Pulmonary lymph node (tissue), 1 donor: ENCODE measurements around a stretch of chr3.

GRCh38 chr3:186785486-186786112 lies 2.2 kb downstream of the EIF4A2 start:
- PRO-cap: no peak

GRCh38 chr3:186789869-186790807 lies 6.8 kb downstream of the EIF4A2 start:
- PRO-cap: no peak

- PRO-cap: no peak
These were observed 15.7 kb upstream of the ADIPOQ start for GRCh38 chr3:186826558-186827374.

- PRO-cap: no peak
These were observed 41.1 kb downstream of the ST6GAL1 start for GRCh38 chr3:186971224-186972064.

DNA sequence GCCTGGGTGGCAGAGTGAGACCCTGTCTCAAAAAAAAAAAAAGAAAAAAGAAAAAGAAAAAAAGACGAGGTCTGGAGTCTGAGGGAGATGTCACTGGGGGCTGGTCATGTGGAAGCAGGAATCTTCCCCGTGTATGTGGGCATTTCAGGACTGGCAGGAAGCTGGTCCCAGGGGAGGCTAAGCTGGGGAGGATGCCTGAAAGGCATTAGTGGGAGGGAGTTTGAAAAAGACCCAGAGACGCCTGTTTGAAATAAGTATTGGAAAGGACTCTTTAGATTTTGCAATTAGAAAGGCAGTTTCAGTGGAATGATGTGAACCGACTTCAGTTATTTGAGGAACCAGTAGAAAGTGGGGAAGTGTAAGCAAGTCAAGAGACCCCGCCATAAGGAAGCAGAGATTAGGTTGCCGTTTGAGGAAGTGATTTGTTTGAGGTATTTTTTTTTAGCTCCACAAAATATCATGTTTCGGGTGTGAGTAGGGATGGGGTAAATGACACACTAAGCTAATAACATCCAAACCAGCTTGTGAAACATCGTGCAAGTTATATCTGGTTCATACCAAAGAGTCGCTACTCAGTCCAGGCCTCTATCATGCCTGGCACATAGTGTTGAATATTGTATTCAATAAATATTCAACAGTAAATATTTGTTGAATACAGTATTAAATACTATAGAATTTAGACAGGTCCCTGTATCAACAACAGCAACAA lies 55.6 kb downstream of the ST6GAL1 start:
- PRO-cap: bidirectional peak, plus-strand start at position 467 of the sequence, minus-strand start at position 332 of the sequence

DNA sequence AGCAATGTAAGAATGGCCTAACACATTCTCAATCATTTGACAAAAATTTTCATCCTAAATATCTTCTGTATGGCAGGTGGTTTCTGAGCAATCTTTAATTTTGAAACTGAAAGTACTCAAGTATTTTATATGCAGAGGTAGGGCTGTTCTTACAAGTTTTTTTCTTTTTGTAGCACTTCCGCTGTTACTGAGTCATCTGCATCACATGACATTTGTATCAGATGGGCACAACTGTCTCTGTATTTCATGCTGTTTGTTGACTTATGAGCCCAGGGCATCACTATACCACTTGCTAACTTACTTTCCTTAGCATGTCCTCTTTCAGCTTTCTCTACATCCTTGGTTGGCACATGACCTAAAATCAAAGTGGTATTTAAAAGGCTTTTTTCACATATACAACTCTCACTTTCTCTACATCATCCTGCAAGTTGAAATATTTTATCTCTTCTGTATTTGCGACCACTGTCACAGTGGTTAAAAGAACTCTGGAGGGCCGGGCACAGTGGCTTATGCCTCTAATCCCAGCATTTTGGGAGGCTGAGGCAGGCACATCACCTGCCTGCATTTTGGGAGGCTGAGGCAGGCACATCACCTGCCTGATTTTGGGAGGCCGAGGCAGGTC lies 8.5 kb downstream of the RPL39L start:
- PRO-cap: bidirectional peak, plus-strand start at position 256 of the sequence, minus-strand start at position 96 of the sequence

GRCh38 chr3:187173997-187174310 lies 23.3 kb upstream of the RTP1 start:
- PRO-cap: no peak

GRCh38 chr3:188006695-188007374 lies 147.1 kb upstream of the LPP start:
- PRO-cap: no peak

DNA sequence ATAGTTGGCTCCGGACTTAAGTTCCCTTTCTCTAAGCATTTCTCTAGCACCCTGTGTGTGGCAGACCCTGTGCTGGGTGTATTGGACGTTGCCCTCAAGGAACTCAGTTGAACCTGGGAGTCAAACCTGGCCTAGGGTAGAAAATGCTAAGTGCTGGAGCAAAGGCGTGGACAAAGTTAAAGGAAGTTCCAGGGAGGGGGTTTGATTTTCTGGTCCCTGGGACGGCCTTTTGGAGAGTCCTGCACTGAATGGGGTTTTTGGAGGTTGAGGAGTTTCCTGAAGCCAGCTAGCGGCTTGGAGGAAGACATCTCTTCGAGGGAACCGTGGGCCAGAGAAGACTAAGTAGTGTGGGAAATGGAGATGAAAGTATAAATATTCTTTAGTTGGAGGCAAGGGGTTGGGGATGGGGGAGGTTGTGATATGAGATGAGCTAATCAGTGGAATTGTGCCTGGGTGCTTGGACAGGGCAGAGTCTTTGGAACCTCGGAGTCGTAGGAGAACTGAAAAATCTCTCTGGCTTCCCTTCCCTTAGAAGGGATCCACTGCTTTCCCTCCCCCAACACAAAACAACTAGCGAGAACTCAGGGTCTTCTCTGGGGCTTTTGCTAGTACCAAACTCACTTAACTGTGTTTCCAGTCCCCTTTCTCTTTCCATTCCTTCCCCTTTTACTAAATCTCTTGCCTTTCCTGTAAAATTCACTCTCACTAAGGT lies 902 bp downstream of the LPP start:
- PRO-cap: no peak

DNA sequence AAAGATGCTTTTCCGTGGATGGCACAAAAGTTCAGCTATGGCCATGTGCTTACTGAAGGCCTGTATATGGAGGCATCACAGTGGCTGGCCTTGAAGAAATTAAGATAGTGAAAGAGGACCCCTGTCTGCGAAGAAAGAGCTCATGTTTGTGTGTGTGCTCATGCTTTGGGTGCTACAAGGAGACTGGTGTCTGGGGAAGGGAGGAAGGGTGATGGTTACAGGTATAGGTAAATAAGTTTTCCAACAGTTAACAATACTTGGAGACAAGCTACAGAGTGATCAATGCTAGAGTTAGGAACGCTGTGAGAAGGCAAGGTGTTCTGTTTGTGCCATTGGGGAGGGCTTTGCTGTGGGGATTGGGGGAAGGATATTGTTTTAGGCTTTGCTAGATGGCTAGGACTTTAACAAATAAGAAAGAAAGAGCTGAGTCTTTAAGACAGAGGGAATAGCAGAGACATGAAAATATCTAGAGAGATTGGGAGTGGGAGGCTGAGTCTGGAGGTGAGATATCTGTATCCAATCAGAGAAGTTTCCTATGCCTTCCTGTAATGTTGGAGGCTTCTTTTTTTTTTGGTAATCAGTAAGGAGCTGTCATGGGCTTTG lies 111.4 kb downstream of the LPP start:
- PRO-cap: no peak

DNA sequence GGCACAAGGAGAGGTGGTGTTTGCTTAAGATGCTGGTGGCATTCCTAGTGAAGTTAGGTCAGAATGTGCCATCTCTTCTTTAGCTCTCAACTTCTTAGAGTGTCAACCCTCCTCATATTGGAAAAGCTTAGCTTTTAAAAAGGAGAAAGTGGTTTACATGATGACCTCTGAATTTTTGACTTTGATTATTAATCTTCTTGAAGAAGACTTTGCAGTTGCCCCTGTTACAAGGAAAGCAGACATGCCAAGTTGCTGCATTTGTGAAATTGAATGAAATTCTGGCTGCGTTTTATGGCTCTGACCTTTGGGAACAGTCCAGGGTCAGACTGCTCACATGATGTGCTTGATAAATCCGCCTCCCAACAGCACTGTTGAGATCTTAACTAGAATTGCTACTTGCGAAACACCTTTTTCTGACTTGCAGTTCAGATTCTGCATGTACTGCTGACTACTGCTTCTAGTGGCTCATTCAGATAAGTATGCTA lies 129.2 kb downstream of the LPP start:
- PRO-cap: unidirectional peak, plus-strand start at position 374 of the sequence

GRCh38 chr3:188284136-188284769 lies 130.3 kb downstream of the LPP start:
- PRO-cap: no peak

DNA sequence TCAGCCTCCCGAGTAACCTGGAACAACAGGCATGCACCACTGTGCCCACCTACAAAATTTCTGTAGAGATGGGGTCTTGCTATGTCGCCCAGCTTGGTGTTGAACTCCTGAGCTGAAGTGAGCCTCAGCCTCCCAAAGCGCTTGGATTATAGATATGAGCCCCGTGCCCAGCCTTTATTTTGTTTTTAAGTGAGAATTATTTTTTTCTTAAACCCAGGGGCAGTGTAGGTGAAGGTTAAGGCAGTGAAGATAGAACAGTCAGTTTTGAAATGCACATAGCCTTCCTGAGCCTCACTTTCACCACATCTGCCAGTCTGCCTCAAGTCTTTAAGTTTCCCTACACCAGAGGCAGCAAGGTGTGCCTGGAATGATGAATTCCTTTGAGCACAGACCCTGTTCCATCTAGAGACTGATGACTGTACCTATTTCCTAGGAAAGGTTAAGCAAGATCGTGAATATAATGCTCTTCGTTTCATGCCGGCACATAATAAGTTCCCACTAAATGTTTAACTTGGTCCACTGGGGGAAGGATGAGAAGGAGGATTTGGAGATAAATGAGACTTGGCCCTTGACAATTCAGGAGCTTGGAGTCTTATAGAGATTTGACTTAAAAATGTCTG lies 141.8 kb downstream of the LPP start:
- PRO-cap: no peak

DNA sequence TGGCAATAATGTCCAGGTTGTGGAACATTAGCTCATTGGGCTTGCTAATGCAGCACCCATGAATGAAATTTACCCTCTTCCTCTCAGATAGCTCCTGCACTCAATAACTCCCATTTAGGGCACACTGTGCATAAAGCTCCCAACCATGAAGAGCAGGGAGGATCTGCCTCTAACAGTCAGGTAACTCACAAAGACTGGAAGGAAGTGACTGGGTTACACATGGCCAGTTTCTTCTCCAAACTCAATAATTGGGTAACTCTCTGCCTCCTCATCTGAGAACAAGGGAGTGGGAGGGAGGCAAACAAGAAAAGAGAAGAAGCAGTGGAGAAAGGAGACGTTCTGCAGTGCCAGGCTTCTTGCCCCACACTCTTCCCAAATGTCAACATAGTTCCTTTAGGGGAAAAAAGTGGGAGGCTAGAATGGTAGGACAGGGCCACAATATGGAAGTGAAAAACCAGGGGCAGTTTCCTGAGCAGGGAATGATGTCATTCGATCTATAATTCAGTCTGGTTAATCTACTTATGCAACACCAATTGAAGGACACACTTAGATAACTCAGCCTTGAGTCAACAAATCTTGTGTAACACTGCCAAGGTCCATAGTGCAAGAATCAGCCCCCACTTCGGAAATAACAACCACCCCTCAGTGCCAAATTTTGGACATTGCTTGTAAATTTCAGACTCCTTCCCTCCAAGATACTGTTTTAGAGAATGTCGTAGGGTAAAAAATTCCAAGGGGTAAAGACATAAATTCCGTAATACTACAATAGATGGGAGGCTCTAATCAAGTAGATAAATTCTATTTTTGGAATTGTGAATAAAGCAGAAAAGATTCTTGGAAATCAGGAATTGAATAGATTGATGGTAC lies 142.9 kb downstream of the LPP start:
- PRO-cap: no peak

- PRO-cap: no peak
These were observed 158.8 kb downstream of the LPP start for GRCh38 chr3:188312708-188313219.

- PRO-cap: no peak
These were observed 237.1 kb downstream of the LPP start for GRCh38 chr3:188391206-188391405.

- PRO-cap: unidirectional peak, minus-strand start at chr3:188401716
These were observed 247.6 kb downstream of the LPP start for GRCh38 chr3:188401511-188402020.

DNA sequence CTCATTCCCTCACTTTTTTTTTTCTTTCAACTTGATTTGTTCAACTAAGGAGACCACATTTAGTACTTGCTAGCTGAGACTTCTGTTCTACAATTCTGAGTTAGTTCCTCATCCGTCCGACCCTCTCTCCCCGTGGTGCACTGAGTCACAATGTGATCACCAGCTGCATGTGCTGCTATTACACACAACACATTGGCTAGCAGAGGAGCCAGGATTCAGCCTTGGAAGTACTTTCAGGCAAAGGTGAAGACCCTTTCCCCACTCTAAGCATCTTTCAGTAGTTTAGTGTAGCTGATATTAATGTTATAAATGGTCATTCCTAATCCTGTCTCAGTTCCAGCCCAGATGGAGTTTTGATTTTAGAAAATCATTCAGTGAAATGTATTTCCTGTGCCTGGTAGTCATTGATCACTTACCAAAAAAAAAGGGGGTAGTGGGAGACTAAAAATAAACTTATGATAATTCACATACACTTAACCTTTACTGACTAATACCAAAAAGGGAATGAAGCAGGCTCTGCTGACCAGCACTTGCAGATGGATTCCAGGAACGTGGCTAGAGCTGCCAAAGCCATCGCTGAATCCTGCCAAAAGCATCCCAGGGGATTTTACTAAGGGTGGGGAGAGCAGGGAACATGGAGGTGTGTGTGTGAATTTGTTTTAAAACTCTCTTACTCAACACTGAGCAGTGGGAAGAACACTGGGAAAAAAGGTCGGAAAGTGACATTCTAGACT lies 424.8 kb downstream of the LPP start:
- PRO-cap: no peak

GRCh38 chr3:188581685-188582039 lies 427.7 kb downstream of the LPP start:
- PRO-cap: no peak

- PRO-cap: no peak
These were observed 443.7 kb downstream of the LPP start for GRCh38 chr3:188597570-188598195.